ENCODE measurements around the genes SLBP, NSD2 and NELFA.

GRCh38 chr4:1209051-1209513 lies 36.7 kb upstream of the SPON2 start:
- RRBS: 95% methylated on average over 7 of the region's 27 CpGs

DNA sequence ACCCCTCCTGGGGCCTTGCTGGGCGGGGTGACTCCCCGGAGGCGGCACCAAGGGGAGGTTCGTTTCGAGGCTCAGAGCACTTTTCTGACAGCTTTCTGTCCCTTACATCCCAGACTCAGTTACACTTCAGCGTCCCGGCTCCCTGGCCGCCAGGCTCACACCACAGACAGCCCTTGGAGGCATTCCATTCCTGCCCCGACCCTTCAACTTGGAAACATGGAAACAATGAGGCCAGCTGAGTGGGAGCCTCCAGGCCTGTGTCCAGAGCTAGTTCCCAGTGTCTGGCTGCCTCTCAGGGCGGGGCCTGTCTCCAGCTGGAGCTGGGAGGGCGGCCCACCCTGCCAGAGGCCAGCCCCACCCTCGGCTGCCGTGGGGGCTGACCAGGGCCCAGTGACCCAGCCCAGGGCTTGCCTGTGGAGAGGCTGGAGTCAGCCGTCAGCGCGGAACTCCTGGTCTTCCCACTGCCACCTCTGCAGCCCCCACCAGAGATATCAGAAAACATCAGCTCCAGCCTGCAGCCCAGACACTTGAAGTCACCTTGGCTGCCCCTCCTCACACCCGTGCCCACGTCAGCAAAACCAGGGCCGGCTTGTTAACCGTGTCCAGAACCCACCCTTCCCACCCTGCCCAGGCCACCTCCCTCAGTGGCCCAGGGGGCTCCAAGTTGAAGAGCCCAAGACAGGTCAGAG lies 37.5 kb upstream of the SPON2 start:
- RRBS: 80% methylated on average over 6 of the region's 20 CpGs

GRCh38 chr4:1216856-1217704 lies 31.9 kb downstream of the CTBP1 start:
- RRBS: no CpG with 5 or more reads among the region's 51 CpGs

DNA sequence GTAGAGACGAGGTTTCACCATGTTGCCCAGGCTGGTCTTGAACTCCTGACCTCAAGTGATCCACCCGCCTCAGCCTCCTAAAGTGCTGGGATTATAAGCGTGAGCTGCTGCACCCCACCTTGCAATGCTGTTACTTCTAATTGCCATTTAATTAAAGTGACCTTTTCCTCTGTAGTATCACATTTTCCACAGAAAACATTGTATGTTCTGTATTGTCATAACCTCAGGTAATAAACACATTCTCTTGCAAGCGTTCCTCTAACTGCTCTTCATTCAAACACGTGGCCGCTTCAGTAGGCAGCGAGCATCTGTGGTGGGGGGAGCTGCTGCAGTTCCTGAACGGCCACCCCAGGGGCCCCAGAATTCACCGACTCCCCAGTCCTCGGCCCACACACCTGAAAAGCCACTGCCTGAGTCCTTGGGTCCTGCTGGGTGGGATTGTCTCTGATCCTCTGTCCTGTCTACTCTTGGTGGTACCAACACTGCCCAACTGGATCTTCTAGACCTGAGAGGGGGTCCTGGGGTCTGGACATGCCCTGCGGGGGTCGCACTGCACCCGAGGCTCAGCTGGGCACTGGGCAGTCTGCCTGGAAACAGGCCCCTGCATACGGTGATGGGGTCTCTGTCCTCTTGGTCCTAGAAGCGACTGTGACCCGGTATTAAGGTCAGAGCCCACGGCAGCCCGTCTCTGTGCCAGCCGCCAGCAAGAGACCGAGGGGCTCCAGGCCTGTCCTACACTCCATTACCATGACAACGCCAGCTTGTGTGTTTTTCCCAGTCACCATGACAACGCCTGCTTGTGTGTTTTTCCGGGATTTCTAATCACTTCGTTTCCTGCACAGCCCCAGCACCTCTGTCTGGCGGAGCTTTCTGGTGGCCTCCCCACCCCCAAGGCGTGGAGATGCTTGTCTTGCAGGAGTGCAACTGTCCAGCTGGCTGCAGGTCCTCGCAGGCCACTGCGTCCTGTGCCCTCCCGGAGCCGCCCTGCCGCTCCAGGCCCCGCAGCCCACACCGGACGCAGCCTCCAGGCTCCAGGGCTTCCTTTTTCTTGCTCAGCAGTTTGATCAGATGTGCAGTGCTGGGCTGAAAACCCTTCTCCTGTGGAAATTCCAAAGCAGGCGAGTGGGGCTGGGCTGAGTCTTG lies 16.1 kb downstream of the CTBP1 start:
- RRBS: 99% methylated on average over 7 of the region's 35 CpGs

DNA sequence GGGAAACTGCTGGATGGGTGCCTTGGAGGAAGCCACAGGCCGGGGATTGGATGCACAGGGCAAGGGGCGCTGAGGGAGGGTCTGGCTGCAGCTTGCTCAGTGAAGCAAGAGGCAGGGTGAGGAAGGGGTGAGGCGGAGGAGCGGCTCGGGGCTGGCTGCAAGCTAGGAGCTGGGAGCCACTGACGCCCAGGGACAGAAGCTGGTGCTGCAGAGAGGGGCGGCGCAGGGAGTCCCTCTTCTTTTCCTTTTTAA lies 1.2 kb upstream of the UVSSA start:
- RRBS: no CpG with 5 or more reads among the region's 8 CpGs

- RRBS: no CpG with 5 or more reads among the region's 6 CpGs
Measured at GRCh38 chr4:1511926-1512243, 105.6 kb upstream of the NKX1-1 start.

DNA sequence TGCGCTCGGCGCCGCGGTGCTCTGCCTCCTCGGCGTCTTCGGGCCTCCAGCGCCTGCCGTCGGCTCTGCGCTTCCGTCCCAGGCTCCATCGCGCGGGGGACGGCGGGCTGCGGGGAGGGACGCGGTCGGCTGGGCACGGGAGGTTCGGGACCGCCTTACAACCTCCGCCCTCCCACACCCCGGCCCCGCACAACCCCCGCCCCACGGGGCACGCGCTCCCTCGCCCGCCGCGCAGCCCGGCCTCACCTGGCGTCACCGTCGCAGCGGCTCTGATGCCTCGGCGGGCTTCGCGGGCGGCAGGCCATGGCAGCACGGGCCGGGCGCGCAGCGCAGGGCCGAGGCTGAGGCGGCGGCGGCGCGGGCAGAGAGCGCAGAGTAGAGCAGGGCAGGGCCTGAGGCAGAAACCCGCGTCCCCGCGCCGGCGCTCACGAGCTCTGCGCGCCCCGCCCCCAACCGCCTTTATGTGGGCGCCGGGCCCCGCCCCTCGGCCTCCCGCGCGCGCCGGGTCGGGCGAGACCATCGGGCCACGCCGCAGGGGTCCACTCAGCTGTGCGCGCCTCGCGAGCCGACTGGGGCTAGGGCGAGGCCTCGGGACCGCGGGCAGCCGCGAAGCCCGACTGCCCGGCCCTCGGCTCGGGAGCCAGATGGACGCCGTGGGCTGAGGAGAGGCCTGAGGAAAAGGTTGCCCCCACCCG lies at the start of gene SLBP:
Gene SLBP, minus strand, starts transcription at position 436 of the 695 bp plus-strand sequence.
- RRBS: 3% methylated on average over 57 of the region's 101 CpGs

DNA sequence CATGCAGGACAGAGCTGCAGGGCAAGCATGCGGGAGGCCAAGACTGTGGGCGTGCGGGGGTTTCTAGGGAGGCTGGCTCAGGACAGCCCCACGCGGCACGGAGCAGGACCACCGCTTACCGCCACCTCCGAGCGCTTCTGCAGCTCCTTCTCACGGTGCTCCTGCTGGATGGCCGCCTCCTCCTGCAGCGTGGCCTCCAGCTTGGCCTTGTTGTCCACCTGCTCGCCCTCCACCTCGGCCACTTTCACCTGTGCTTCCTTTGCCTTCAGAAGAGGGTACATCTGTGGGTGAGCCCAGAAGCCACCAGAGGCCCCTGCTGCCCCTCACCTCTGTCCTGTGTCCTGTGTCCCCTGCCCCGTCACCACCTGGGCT lies 29.8 kb downstream of the FGFR3 start:
- RRBS: no CpG with 5 or more reads among the region's 16 CpGs

- RRBS: 71% methylated on average over 8 of the region's 51 CpGs
Measured at GRCh38 chr4:1861762-1863122, 6.3 kb upstream of the LETM1 start.

- RRBS: 3% methylated on average over 93 of the region's 178 CpGs
Measured at GRCh38 chr4:1870675-1871760, at the start of gene NSD2. NSD2 (plus strand) TSS chr4:1871393.

GRCh38 chr4:1871761-1871999 lies 487 bp downstream of the NSD2 start:
- RRBS: 4% methylated on average over 24 of the region's 41 CpGs

GRCh38 chr4:1964534-1965474 lies 44.0 kb downstream of the NELFA start:
- RRBS: no CpG with 5 or more reads among the region's 5 CpGs

GRCh38 chr4:1985503-1986709 lies 22.9 kb downstream of the NELFA start:
- RRBS: 96% methylated on average over 14 of the region's 66 CpGs

DNA sequence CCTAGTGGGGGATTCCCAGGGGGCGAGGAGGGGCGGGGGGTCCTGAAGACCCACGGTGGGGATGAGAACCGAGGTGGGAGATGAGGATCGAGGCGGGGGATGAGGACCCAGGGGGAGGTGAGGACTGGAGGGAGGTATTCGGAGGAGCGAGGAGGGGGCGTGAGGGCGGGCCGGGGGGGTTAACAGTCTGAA lies 431 bp downstream of the NELFA start:
- RRBS: 11% methylated on average over 1 of the region's 11 CpGs

GRCh38 chr4:2008639-2009812 lies at the start of gene NELFA:
NELFA (minus strand) TSS chr4:2008974.
- RRBS: 3% methylated on average over 29 of the region's 128 CpGs

GRCh38 chr4:2236198-2236497 lies 5.8 kb downstream of the HAUS3 start:
- RRBS: no CpG with 5 or more reads among the region's 1 CpG

- RRBS: 4% methylated on average over 15 of the region's 38 CpGs
Measured at GRCh38 chr4:2261655-2261898, 332 bp downstream of the MXD4 start.

DNA sequence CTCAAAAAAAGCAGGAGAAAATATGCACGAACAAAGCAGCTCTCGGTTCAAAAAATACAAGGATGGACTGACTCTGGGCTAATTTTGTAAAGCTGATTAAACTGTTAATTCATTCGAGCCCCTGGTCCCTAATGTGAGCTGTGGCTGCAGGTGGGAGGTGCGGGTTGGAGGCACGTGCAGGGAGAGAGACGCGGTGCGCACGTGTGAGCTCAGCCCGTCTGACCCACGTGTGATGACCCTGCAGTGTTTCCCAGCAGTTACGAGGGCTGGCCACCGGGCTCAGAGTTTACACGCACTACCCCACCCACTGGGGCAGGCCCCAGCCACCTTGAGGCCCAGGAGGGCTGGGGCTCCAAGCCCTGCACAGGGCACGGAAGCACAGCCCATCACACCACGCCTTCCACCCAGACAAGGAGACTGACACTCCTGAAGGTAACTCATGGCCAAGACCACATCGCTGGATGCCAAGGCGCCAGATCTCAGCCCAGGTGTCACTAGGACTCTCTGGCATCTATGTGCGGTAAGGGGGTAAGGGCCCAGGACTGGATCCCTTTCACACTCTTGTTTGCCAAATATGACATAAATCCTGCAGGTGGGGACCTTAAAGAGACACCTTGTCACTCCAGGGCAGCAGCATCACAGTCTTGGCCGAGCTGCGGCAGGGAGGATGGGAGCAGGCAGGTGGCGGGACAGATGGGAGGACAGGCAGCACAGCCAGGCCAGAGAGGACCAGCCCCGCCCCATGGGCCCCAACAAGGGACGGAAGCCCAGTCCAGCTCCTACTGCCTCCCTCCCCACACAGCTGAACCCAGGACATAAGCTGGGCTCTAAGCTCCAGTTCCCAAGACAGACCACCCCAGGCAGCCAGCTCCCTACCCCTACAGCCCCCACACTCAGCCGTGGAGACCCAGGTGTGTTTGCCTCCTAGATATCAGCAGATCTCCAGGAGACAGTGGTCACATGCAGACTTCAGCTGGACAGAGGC lies 56.9 kb downstream of the ZFYVE28 start:
- RRBS: no CpG with 5 or more reads among the region's 25 CpGs

- RRBS: no CpG with 5 or more reads among the region's 16 CpGs
Measured at GRCh38 chr4:2363183-2364110, 55.0 kb downstream of the ZFYVE28 start.

GRCh38 chr4:2382801-2383483 lies 35.5 kb downstream of the ZFYVE28 start:
- RRBS: no CpG with 5 or more reads among the region's 10 CpGs

All from OVCAR3 (cell line).